Breast epithelium (tissue), 2 donors: ENCODE measurements around the gene IFNA17.

GRCh38 chr9:16726569-16727546 lies 143.6 kb downstream of the BNC2 start:
- PRO-cap, result unidirectional peak, plus-strand start at chr9:16726906; bidirectional peak, plus-strand start at chr9:16727197, minus-strand start at chr9:16727112; unidirectional peak, minus-strand start at chr9:16727318
- RAMPAGE, long total RNA, 2 experiments, result no peak in any of the 2 experiments

- PRO-cap, result unidirectional peak, plus-strand start at chr9:16871376; unidirectional peak, minus-strand start at chr9:16871499
- RAMPAGE, long total RNA, 2 experiments, result no peak in any of the 2 experiments
Observed at GRCh38 chr9:16871297-16871561, 759 bp upstream of the BNC2 start.

DNA sequence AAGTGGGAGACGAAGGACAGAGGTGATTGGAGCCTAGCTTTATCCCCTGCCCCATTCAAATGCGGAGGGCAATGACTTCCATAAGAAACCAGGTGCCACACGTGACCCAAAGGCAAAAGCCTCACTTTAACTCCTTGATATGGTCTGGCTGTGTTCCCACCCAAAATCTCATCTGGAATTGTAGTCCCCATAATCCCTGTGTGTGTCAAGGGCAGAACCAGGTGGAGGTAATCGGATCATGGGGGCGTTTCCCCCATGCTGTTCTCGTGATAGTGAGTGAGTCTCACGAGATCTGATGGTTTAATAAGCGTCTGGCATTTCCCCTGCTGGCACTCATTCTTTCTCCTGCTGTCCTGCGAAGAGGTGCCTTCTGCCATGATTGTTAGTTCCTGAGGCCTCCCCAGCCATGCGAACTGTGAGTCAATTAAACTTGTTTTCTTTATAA lies 113.1 kb upstream of the BNC2 start:
- PRO-cap, result no peak
- RAMPAGE, long total RNA, 2 experiments, result no peak in any of the 2 experiments

GRCh38 chr9:16986234-16986522 lies 115.7 kb upstream of the BNC2 start:
- PRO-cap, result no peak
- RAMPAGE, long total RNA, 2 experiments, result no peak in any of the 2 experiments

- PRO-cap, result no peak
- RAMPAGE, long total RNA, 2 experiments, result no peak in any of the 2 experiments
Observed at GRCh38 chr9:17988595-17988906, 409.7 kb downstream of the SH3GL2 start.

- PRO-cap, result no peak
- RAMPAGE, long total RNA, 2 experiments, result no peak in any of the 2 experiments
Observed at GRCh38 chr9:19147968-19148128, 20.6 kb upstream of the PLIN2 start.

GRCh38 chr9:19229413-19229701 lies 1.1 kb upstream of the DENND4C start:
- PRO-cap, result no peak
- RAMPAGE, long total RNA, 2 experiments, result no peak in any of the 2 experiments

DNA sequence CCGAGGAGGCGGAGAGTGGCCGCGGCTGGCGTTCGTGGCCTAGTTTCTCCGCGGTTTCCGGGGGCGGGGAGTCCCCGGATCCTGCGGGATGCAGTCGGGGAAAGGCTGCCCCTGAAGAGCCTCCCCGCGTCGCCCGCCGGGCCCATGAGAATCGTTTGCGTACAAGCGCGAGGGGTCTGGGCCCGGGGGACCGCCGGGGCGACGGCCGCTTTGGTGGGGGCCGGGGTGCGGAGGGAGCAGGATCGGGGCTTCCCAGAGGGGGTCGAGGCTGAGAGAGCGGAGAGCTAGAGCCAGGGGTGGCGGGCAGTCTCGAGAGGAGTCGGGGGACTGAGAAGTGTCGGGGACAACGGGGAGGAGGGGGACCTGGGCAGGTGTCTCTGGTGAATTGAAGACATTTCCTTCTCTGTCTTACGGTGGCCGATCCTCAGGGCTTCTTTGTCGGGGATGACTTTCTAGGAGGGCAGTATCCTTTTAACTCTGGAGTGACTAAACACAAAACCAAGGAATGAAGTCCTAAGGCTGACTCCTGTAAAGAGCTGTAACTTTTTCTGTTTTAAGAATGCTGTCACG lies 564 bp downstream of the DENND4C start:
- PRO-cap, result no peak
- RAMPAGE, long total RNA, 2 experiments, result no peak in any of the 2 experiments

- PRO-cap, result no peak
- RAMPAGE, long total RNA, 2 experiments, result no peak in any of the 2 experiments
Observed at GRCh38 chr9:19378113-19379088, 1.6 kb downstream of the RPS6 start.

DNA sequence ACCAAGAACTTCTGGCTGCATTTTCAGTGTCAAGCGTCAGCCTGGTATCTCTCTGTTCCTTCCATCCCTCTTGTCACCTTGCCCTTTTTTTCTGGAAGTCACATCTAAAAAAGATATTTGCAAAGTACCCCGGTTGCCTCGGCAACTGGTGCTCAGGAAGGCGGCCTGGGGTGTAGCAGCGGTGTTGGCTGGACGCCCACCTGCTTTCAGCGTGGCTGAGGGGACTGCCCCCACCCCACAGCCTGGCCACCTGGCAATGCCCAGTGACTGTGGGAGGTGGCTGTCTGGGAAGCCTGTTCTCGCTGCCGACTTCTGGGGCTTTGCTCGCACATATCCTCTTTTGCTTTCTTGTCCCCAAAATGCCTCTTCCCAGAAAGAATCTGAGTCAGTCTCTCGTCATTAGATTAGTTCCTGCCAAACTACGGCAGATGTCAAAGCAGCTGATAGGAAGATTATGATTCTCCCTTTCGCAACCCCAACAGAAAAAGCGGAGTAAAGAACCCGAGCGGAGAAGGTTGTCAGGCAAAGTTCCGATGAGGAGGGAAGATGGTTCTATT lies 84.6 kb downstream of the ACER2 start:
- PRO-cap, result no peak
- RAMPAGE, long total RNA, 2 experiments, result no peak in any of the 2 experiments

DNA sequence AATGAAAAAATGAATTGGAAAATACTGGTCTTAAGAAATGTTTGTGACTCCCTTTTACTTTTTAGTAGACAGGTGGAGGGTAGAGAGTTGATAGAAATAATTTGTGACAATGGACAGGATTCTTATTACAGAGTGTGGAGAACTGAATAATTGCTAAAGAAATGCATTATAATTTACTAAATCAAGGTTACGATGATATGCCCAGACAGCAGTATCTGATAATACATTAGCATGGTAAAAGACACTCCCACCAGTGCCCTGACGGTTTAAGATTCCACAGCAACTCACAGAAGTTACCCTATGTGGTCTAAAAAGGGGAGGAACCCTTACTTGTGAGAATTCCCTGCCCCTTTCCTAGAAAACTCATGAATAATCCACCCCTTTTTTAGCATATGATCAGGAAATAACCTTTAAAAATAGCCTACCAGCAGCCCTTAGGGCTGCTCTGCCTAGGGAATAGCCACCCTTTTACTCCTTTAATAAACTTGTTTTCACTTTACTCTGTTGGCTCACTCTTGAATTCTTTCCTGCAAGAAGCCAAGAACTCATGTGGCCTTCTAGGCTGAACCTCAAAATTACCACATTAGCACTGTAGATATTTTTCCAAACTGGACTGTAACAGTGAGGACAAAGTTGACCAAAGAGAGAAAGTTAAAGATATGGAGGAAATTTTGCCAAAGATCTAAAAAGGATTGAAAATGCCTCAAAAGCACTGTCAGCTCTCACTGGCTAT lies 244.8 kb upstream of the SLC24A2 start:
- PRO-cap, result no peak
- RAMPAGE, long total RNA, 2 experiments, result no peak in any of the 2 experiments

- PRO-cap, result no peak
- RAMPAGE, long total RNA, 2 experiments, result no peak in any of the 2 experiments
Observed at GRCh38 chr9:20449613-20450172, 172.6 kb downstream of the MLLT3 start.

- PRO-cap, result no peak
- RAMPAGE, long total RNA, 2 experiments, result no peak in any of the 2 experiments
Observed at GRCh38 chr9:20902172-20902927, 129.1 kb downstream of the HACD4 start.

GRCh38 chr9:21228007-21228460 lies at the start of gene IFNA17:
Gene IFNA17 (minus strand): TSS chr9:21228222.
- PRO-cap, result no peak
- RAMPAGE, long total RNA, 2 experiments, result no peak in any of the 2 experiments

DNA sequence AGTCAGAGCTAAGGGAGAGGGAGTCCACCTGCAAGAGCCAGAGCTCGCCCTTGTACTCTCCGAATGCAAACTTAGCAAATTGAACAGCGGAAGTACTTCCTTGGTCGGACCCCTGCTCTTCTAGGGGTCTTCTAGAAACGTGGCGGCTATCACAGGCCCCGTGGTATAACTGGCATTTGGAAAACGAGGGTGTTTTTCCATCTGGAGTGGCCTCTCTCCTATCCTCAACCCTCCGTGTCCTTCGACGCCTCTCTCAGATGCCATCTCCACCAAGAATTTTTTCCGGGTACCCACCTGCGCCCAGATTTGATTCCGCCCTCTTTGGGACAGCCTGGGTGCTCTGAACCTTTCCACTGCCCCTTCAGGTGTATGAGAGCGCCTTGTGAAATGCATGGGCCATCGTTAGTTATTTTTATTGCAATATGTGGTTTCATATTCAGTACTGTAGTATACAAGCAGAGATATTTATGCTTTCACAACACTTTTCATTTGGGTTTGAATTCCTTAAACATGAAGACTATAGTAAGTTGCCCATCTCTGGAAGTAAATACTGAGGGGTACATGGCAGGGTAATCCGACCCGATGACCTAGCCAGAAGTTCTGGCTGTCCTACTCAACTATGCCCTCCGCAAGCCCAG lies 78.1 kb upstream of the IFNE start:
- PRO-cap, result no peak
- RAMPAGE, long total RNA, 2 experiments, result no peak in any of the 2 experiments

- PRO-cap, result no peak
- RAMPAGE, long total RNA, 2 experiments, result no peak in any of the 2 experiments
Observed at GRCh38 chr9:21684582-21685351, 117.7 kb upstream of the MTAP start.

GRCh38 chr9:21688315-21688662 lies 114.1 kb upstream of the MTAP start:
- PRO-cap, result no peak
- RAMPAGE, long total RNA, 2 experiments, result no peak in any of the 2 experiments

- PRO-cap, result unidirectional peak, minus-strand start at chr9:21802198; unidirectional peak, minus-strand start at chr9:21802231
- RAMPAGE, long total RNA, 2 experiments, result no peak in any of the 2 experiments
Observed at GRCh38 chr9:21801997-21802368, 453 bp upstream of the MTAP start.

GRCh38 chr9:22113778-22114459 lies 104.8 kb upstream of the CDKN2B start:
- PRO-cap, result no peak
- RAMPAGE, long total RNA, 2 experiments, result no peak in any of the 2 experiments

- PRO-cap, result no peak
- RAMPAGE, long total RNA, 2 experiments, result no peak in any of the 2 experiments
Observed at GRCh38 chr9:23820423-23821188, 5.4 kb downstream of the ELAVL2 start.